NT2/D1 (cell line): ENCODE results near the gene FBXW11.

GRCh38 chr5:168330313-168331002, 39.0 kb downstream of the WWC1 start:
- RRBS, 2 experiments, result no CpG with 5 or more reads among the region's 4 CpGs

DNA sequence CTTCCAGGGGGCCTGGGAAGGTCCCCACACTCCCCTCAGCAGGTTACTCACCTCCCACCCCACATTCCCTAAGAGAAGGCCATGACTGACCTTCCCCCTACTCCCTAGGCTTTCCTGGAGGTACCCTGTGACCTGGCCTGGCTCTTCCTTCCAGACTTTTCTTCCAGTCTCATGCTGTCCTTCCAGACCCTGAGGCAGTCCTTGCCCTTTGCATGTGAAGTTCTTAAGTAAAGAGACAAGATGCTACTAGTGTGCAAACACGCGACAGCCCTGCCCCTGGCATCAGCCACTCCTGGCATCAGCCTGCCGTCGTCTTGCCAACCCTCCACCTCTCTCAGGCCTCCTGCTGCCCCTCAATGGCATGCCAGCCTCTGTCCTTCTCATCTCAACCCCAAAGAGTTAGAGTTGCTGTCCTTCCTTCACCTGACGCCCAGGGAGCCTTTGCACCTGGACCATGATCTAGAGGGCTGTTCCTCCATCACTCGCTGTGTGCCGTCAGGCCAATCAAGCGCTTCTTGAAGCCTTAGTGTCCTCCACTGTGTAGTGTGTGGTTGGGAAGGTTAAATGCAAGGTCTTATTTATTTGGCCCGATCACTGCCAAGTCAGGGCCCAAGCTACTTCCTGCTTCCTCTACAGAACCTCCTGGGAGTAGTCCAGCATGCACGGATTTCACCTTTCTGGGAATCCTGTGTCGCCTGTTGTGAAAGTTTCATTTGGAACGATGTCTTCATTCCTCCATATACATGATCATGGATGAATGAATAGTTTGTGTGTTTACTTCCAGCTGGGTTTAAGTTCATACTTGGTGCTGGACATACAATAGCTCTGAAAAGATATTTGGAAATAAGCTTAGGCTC, 62.0 kb downstream of the WWC1 start:
- RRBS, 2 experiments, result no CpG with 5 or more reads among the region's 12 CpGs

GRCh38 chr5:168663593-168664245, 84.6 kb upstream of the PANK3 start:
- RRBS, 2 experiments, result no CpG with 5 or more reads among the region's 1 CpG

- RRBS, 2 experiments, result no CpG with 5 or more reads among the region's 4 CpGs
These were observed 85.4 kb upstream of the PANK3 start for GRCh38 chr5:168664411-168665032.

- RRBS, 2 experiments, result no CpG with 5 or more reads among the region's 18 CpGs
These were observed 87.1 kb upstream of the PANK3 start for GRCh38 chr5:168666170-168666736.

GRCh38 chr5:170267936-170268283, 29.7 kb downstream of the LCP2 start:
- RRBS, 2 experiments, result 33% methylated on average over 3 of the region's 11 CpGs; no CpG with 5 or more reads in 1 of the 2 experiments

DNA sequence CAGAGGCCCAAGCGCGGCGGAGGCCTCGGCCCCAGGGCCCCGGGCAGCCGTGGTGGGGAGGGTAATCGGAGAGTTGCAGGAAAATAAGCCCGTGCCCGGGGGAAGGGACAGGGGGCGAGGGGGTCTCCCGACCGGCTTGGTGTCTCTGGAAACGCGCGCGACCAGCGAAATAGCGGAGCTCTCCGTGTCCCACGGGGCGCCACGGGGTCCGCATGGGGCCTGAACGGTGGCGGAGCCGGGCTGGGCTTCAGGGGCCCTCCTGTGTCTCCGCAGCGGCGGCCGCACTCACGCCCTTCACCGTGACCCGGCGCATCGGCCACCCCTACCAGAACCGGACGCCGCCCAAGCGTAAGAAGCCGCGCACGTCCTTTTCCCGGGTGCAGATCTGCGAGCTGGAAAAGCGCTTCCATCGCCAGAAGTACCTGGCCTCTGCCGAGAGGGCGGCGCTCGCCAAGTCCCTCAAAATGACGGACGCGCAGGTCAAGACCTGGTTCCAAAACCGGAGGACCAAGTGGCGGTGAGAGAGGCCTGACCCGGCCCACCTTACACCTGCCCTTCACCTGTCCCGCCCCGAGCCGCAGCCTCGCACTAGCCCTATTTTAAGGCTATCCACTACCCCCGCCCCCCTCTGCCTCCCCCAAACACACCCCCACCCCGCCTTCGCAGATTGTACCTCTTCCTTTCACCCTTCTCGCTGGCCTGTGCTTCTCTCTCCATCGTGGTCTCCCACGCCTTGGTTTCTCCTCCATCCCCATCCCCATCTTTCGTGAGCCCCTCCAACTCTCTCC, 1.0 kb downstream of the TLX3 start:
- RRBS, 2 experiments, result 3 to 5% methylated on average over 31 to 35 of the region's 67 CpGs

GRCh38 chr5:171388246-171388948, 748 bp downstream of the NPM1 start:
- RRBS, 2 experiments, result under 1 to 1% methylated on average over 13 of the region's 39 CpGs

DNA sequence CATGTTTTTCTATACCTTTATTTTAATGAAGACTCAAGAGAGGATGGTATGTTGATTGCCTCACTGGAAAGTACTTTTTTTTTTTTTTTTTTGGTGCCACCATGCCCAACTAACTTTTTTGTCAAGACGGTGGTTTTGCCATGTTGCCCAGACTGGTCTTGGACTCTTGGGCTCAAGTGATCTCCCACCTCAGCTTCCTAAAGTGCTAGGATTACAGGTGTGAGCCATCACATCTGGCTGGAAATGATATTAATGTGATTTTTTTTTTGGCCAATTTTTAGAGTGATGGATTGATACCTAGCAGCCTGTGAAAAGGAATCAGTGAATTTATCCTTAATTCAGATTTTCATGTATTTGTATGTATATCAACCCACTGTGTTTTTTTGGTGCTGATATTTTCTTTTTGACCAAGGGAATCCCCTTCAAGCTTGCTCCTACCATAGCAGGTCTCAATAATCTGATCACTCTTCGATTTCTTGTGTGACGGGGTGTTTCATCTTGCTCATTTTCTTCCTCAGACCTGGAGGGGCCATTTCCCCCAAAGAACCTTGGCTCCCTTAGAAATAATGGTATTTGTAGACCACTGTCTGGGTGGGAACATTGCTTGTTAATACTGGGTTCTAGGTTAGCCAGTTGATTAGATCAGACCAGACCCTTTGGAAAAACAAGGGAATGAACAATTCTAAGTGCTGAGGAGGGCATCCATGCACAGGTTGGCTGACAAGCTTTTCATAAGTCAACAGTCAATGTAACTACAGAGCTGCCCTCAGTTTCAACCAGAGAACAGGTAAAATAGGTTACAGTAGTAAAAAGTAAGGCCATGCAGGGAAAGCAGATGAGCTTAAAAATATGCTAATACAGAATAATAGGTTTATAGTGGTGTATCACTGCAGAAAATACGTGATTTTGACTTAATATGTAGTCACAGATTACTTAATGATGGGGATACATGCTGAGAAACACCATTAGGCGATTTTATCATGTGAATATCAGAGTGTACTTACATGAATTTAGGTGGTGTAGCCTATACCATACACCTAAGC, 6.5 kb upstream of the FGF18 start:
- RRBS, 2 experiments, result no CpG with 5 or more reads among the region's 5 CpGs

DNA sequence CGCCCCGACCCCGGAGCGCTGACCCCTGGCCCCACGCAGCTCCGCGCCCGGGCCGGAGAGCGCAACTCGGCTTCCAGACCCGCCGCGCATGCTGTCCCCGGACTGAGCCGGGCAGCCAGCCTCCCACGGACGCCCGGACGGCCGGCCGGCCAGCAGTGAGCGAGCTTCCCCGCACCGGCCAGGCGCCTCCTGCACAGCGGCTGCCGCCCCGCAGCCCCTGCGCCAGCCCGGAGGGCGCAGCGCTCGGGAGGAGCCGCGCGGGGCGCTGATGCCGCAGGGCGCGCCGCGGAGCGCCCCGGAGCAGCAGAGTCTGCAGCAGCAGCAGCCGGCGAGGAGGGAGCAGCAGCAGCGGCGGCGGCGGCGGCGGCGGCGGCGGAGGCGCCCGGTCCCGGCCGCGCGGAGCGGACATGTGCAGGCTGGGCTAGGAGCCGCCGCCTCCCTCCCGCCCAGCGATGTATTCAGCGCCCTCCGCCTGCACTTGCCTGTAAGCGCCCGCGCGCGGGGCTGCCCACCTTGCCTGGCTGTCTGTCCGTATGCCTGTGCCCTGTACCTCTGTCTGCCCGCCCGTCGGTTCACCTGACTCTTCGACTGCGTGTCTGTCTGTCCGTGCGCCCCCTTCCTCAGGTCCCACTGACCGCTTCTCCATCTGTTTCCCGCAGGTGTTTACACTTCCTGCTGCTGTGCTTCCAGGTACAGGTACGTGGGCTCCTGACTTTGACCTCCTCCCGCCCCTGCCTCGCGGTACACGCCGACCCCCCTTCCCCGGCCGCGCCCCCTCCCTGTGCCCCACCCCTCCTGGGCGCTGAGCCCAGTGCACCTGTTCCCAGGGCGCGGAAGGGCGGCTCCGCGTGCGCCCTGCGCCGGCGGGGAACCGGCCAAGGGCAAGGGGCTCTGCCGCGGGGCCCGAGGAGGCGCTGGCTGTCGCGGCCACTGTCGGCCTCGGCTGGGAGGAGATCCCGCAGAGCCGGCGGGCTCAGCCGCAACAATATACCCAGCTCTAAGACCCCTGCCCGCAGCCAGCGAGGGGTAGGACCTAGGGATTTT, 623 bp downstream of the FGF18 start:
- RRBS, 2 experiments, result 2 to 3% methylated on average over 53 to 58 of the region's 118 CpGs

DNA sequence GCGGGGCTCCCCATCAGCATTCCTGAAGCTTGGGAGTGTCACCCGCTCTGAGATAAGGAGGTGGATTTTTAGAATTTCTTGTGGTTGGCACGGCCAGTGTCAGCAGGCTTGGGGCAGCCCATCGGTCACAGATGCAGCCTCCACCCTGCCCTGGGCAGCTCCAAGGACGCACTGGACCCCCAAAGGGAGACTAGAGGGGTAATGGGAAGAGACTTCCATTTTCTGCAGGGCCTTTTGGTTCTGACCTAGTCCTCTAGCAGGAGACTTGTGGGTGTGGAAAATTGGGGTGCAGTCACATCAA, 5.4 kb downstream of the FGF18 start:
- RRBS, 2 experiments, result no CpG with 5 or more reads among the region's 5 CpGs

GRCh38 chr5:171570175-171570918, 150.9 kb downstream of the FGF18 start:
- RRBS, 2 experiments, result no CpG with 5 or more reads among the region's 2 CpGs

- RRBS, 2 experiments, result no CpG with 5 or more reads among the region's 4 CpGs
These were observed 48.4 kb upstream of the SMIM23 start for GRCh38 chr5:171737225-171737603.

DNA sequence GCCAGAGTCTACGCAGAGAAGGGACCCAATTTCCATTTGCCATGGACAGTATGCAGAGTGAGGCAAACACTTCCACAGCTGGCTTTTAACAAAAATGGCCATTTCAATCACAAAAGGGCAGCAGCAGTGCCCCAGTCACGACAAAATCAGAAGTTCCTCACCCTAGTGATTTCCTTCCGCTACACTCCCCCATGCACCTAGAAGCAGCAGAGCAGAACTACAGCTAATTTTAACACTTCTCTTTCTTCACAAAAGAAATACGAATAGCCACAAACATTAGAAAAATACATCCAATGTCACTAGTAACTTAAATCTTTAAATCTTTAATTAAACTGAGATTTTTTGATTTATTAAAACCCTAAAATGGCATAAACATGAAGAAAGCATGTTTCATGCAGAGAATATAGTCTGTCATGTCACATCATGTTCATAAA, 27.8 kb downstream of the FBXW11 start:
- RRBS, 2 experiments, result no CpG with 5 or more reads among the region's 4 CpGs

GRCh38 chr5:172006141-172007150, at the start of gene FBXW11:
Gene FBXW11 (minus strand): TSS chr5:172006638.
- RRBS, 2 experiments, result under 1 to 1% methylated on average over 31 to 37 of the region's 97 CpGs

DNA sequence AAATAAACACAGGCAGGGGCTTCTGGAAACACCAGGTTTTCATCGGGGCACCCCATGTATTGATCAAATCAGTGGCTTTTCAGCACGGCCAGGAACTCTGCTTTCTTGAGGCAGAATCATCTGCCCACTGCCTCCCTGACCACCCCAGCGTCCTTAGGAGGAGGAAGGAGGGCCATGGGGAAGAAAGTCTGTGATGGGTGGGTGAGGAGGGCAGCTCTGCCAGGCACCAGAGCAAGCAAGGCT, 88.3 kb downstream of the STK10 start:
- RRBS, 2 experiments, result no CpG with 5 or more reads among the region's 3 CpGs

DNA sequence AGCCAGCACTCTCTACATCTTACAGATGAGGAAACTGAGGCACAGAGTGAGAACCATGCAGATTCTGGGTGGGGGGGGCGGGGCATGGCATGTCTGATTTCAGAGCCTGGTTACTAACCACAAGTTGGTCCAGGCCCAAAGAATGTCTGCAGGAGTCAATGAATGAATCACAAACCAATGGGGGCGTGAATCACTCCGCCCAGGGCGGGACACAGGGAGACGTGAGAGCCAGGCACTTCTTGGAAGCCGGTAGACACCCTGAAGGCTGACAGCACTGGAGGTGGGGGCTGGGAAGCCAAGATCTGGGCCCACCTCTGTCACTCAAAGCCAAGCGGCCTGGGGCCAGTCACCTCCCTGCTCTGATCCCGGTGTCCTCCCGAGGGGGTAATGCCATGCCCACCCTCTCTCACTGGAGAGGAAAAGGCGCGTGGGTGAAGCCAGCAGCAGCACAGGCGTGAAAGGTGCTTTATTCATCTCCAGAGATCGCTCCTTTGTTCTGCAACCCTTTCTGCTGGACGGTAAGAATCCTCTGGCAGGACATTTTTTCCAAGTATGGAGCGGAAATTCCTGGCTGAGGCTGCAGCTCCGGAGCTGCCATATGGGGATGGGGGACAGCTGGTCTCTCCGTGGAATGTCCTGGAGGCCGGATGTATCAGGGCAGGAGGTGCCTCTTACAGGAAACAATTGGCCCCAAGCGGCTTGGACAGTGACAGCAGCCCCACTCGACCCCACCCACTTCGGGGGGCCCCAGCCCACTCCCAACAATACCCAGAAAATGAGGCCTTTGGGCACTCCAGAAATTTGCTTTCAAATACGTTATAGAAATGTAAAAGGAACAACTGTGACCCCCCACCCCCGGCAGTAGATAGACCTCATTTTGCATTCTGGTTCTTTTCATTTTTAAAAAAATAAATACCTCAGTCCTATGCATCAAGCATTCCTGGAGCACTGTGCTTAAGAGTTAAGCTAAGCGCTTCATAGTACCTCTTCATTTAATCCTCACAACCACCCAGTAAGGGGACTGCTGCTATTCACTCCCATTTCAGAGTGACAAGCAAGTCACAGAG, 84.8 kb downstream of the STK10 start:
- RRBS, 2 experiments, result 10 to 15% methylated on average over 3 to 5 of the region's 24 CpGs

- RRBS, 2 experiments, result no CpG with 5 or more reads among the region's 38 CpGs
These were observed 81.2 kb downstream of the STK10 start for GRCh38 chr5:172106582-172107433.

DNA sequence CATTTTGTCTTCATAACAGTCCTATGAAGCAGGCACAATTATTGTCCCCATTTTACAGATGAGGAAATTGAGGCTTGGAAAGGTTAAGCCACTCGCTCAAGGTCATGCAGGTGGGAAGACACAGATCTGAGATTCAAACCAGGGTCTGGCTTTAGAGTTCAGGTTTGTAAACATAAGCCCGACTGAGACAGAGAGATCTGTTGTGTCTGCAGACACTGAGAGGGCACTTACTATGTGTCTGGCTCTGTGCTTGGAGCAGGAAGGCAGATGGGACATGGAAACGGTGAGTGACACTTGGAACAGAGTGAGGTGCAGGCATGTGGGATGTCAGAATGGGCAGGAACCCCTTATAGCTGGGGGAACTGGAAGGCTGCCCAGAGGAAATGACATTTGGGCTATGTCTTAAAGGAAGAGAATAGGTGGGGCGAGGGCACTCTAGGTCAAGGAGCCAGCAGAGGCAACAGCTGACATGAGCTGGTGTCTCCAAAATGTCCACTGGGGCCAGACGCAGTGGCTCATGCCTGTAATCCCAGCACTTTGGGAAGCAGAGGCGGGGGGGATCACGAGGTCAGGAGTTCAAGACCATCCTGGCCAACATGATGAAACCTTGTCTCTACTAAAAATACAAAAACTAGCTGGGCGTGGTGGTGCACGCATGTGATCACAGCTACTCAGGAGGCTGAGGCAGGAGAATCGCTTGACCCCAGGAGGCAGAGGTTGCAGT, 69.8 kb downstream of the STK10 start:
- RRBS, 2 experiments, result no CpG with 5 or more reads among the region's 10 CpGs

DNA sequence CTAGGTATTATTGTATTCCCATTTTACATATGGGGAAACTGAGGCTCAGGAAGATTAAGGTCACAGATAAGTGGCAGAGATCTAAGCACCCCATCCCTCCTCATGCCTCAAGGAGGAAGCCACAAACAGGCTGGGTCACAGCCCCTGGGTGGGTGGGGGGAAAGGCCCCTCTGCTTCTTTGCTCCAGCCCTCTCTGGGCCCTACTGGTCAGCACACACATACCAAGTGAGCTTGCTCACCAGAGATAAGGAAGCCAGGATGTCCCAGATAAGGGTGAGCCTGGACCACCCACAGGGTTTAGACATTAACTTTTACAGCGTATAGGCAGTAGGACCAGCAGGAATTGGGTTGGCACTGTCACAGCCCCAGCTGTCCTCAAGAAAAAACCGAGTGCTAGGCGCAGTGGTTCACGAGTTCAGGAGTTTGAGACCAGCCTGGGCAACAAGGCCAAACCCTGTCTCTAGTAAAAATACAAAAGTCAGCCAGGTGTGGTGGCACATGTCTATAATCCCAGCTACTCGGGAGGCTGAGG, 45.2 kb downstream of the STK10 start:
- RRBS, 2 experiments, result no CpG with 5 or more reads among the region's 5 CpGs